Islet of Langerhans (tissue), 1 donor: Measurements from ENCODE around the genes SEC31A and THAP9.

GRCh38 chr4:78937824-78938289 is 1.4 kb downstream of the PAQR3 start:
- RRBS: no CpG with 5 or more reads among the region's 4 CpGs

- RRBS: no CpG with 5 or more reads among the region's 6 CpGs
These were observed 114.4 kb downstream of the NAA11 start for GRCh38 chr4:79211179-79212097.

DNA sequence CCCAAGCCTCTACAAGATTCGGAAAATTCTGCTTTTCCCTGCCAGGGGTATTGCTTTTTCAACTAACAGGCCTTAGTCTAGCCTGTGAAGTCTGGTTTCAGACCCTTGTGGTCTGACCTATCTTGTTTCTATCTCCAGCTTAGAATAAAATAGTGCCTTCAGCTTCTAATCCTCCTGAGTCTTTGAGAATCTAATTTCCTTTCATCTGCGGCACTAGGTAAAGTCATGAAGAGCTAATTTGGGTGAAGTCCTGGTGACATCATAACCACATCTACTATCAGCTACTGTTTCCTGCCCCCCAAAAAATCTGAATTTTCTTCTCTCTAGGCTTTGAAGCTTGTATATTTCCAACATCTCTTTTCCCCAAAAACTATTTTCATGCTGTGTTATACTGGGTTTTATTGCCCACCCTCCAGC is 52.8 kb upstream of the ANTXR2 start:
- RRBS: no CpG with 5 or more reads among the region's 2 CpGs

- RRBS: no CpG with 5 or more reads among the region's 39 CpGs
These were observed 1.1 kb downstream of the RASGEF1B start for GRCh38 chr4:81470220-81471396.

GRCh38 chr4:81505751-81506312 is 34.1 kb upstream of the RASGEF1B start:
- RRBS: no CpG with 5 or more reads among the region's 3 CpGs

- RRBS: no CpG with 5 or more reads among the region's 7 CpGs
These were observed 164.0 kb upstream of the RASGEF1B start for GRCh38 chr4:81635682-81636186.

DNA sequence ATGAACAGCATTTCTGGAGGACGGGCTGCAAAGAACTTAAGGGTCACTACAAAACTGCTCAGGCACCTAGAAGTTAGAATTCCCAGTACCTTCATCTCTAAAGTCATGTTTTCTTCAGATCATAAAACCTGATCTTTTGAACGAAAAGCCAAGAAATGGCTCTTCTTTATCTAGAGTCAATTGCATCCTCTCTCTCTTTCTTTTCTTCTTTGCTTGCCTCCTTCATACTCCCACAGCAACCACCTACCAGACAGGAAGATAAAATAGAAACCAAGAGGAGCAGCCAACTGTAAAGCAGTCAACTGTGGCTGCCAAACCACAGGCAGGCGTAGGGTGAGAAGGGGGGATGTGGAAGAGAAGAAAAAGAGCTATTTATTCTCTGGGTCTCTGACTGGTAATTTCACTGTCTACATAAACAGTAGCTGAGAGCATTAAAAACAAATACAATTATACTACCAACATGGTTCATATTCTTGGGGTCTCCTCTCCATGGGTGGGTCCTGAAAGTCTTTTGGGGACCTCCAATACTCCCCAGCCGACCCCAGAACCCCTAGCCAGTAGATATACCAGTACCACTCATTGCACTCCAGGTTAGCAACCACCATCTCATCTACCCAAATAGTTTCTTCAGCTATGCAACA is 177.2 kb upstream of the RASGEF1B start:
- RRBS: no CpG with 5 or more reads among the region's 4 CpGs

DNA sequence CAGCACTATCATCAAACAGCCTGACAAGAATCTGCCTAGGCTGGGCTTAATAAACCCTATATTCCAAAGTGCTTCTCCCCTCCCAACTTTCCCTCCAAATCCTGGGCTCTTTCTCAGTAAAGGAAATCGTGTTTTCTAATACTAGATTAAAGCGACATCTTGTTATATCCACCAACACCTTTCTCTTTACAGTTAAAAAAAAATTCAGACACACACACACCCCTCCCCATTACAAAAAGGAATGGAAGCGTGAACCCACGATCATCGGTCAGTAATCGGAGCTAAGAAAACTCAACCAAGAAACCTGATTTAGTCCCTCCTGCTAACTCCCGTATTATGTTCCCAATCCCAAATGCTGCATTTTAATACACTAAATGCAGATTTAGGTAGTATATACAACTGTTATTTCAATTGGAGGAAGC is 1.8 kb downstream of the HNRNPD start:
- RRBS: no CpG with 5 or more reads among the region's 7 CpGs

DNA sequence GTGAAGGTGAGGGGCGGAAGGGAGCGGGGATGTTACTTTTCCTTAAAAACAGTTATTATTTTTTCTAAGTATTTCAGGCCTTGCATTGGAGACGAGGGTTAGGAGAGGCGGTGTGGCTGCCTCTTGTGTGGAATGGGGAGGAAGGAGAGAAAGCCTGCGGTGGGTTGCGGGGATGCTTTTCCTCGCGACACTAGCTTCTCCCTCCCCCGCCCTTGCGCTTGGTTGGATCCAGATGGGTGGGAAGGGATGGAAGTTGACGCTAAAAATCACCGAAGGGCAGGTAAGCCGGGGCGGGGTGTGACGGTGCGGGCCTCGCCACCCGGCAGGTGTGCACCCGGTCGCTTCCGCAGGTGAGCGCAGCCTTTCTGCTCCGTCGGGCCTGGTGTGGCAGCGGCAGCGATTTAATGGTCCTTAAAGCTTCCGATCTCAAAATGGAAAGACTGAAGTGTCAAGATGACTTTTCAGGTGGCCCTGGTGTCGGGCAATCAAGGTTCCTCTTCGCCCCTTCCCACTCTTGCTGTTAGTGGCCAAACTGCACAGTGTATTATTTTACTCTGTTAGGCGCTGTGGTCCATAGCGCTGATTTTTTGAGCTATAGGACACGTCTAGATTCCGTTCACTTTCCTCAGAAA is 634 bp downstream of the ENOPH1 start:
- RRBS: no CpG with 5 or more reads among the region's 33 CpGs

- RRBS: no CpG with 5 or more reads among the region's 4 CpGs
These were observed 89.7 kb downstream of the SCD5 start for GRCh38 chr4:82708792-82709357.

GRCh38 chr4:82890431-82891794 is at the start of gene SEC31A:
SEC31A (minus strand) TSS chr4:82891153.
- RRBS: 3% methylated on average over 54 of the region's 92 CpGs

DNA sequence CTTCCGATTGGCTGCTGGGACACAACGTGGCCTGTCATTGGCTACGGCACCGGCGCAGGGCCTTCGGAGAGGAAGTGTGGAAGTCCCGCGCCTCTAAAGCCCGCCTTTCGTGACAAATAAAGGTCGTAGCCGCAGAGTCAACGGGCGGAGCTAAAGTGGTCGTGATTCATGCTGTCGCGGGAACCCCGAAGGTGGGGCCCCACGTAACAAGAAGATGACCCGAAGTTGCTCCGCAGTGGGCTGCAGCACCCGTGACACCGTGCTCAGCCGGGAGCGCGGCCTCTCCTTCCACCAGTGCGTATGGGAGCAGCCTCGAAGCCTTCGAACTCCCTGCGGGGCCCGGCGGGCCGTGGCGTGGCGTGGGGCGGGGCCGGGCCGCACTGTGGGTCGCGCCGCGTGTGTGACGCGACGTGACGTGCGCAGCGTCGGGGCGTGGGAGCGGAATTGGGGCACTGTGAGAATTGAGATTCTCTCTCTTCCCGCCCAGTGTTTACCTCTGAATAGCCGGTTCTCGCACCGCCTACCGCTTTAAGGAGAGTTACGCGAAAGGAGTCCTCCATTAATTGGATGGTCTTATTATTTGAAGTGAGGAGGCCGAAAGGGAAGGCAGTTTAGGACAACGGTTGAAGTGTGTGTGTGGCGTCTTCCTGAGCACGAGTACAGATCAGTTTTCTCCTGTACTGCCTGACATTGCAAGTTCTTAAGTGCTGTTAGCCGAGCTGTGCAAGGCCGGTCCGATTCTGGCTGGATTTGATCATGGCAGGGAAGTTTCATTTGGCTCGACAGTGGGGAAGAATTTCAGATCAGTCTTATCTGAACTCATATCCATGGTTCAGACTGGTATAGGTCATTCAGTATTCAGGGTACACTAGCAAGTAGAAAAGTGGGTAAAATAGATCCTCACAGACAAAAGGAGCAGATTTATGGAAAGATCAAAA is at the start of gene THAP9:
Gene THAP9, plus strand, starts transcription at position 147 of the 938 bp plus-strand sequence.
- RRBS: 5% methylated on average over 8 of the region's 66 CpGs

DNA sequence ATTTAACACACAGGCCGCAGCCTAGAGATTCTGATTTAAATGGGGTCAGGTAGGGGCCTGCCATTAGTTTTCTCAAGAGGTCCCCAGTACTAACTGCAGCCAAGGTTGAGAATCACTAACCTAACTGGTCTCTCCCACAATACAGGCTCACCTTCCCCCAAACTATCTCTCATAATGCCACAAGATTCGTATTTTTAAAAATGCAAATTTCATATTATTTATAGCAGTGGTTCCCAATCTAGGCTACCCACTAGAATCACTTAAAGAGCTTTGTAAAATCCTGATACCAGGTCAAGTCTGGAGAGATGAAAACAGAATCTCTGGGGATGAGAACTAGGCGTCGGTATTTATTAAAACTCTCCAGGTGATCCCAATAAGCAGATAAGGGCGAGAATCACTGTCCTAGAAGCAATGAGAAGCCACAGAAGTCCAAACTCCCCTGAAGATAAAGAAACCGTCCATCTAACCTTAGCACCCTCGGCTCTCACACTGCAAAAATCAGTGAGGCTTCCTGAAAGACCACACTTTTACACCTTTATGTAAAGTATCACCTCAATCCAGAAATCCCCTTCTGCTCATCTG is 41.9 kb downstream of the LIN54 start:
- RRBS: no CpG with 5 or more reads among the region's 7 CpGs

DNA sequence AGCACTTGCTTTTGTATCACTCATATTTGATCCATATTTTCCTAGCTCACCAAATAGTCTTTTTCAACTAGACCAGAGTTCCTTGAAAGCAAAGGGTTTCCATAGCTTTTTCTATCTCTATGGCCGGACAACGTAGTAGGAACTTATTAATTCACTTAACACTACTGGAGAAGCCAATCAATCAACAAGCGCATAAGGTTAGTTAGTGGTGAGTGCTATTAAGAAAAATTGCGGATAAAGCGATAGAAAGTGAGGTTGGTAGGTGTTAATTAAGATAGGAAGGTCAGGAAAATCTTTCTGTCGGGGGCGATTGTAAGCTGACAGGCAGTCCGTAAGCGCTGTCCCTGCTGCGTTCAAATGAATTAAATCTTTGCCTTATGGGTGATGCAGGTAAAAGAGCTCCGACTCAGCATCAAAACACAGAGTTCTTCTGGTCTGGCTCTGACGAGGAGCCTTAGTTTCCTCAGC is 982 bp downstream of the COQ2 start:
- RRBS: no CpG with 5 or more reads among the region's 12 CpGs

GRCh38 chr4:83537840-83538172 is 1.9 kb downstream of the GPAT3 start:
- RRBS: no CpG with 5 or more reads among the region's 1 CpG

DNA sequence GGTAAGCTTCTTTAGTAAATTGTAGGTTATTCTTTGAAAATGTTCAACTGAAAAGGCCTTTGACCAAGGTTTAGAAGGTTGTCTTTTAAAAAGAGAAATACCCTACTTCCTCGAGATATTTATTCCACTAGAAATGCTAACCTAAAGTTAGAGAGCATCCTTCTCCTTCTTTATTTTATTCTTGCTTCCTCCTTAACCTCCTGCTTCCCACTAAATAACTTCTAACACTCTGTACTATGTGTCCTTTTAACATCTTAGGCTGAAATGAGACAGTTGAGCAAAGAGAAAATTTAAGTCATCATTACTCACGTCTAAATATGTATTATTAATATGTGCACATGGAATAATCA is 267.1 kb downstream of the NKX6-1 start:
- RRBS: no CpG with 5 or more reads among the region's 2 CpGs

- RRBS: no CpG with 5 or more reads among the region's 4 CpGs
These were observed 50.3 kb downstream of the WDFY3 start for GRCh38 chr4:84916130-84916733.

DNA sequence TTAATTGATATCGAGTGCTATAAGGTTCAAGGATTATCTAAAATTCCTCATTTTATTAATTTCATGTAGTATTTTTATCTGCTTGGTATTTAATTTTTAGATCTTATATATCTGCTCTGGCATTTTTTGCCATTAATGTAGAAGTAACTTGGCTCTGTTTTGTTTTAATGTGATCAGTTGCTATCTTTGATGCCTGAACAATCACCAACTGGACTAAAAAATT is 18.2 kb upstream of the ARHGAP24 start:
- RRBS: no CpG with 5 or more reads among the region's 1 CpG

GRCh38 chr4:85498218-85498762 is 23.3 kb downstream of the ARHGAP24 start:
- RRBS: no CpG with 5 or more reads among the region's 5 CpGs